A673 (cell line): ENCODE results near the genes CORO2B and ANP32A.

GRCh38 chr15:68578797-68579912 is at the start of gene CORO2B:
TSS of gene CORO2B (plus strand) at chr15:68578993.
- PRO-cap: bidirectional peak, plus-strand start at chr15:68579045, minus-strand start at chr15:68578925; bidirectional peak, plus-strand start at chr15:68579248, minus-strand start at chr15:68579134; unidirectional peak, minus-strand start at chr15:68579450

GRCh38 chr15:68602025-68602351 is 23.2 kb downstream of the CORO2B start:
- PRO-cap: no peak

- PRO-cap: no peak
Observed at GRCh38 chr15:68630275-68630724, 51.5 kb downstream of the CORO2B start.

DNA sequence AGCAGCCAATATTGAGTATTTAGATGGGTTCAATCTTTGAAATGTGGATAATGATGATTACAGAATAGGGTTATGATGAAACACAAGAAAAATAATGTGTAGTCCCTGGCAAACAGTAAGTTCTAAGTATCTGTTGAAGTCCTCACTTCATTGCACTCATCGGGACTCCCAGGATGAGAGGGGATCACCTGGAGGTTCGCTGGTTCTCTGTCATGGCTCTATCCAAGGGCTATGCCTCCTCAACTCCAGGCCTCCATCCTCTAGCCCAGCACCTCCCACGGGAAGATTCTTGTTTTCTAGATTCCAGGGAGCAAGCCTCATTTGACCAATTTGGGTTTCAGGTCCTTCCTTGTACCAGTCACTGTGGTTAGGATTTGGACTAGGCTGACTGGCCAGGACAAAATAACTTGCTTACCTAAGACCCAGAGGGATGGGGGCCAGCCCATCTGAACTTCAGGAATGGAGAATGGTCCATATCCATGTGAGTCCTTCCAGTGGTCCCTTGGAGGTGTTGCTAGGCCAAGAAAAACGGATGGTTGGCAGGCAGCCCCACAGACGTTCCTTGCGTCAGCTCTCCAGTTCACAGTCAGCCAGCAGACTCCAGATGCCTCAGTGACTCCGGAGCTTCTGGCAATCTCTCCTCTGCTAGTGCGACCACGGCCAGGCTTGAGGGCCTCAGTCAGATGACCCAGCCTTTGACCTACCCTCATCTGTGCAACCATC is 45.3 kb downstream of the ANP32A start:
- PRO-cap: no peak

DNA sequence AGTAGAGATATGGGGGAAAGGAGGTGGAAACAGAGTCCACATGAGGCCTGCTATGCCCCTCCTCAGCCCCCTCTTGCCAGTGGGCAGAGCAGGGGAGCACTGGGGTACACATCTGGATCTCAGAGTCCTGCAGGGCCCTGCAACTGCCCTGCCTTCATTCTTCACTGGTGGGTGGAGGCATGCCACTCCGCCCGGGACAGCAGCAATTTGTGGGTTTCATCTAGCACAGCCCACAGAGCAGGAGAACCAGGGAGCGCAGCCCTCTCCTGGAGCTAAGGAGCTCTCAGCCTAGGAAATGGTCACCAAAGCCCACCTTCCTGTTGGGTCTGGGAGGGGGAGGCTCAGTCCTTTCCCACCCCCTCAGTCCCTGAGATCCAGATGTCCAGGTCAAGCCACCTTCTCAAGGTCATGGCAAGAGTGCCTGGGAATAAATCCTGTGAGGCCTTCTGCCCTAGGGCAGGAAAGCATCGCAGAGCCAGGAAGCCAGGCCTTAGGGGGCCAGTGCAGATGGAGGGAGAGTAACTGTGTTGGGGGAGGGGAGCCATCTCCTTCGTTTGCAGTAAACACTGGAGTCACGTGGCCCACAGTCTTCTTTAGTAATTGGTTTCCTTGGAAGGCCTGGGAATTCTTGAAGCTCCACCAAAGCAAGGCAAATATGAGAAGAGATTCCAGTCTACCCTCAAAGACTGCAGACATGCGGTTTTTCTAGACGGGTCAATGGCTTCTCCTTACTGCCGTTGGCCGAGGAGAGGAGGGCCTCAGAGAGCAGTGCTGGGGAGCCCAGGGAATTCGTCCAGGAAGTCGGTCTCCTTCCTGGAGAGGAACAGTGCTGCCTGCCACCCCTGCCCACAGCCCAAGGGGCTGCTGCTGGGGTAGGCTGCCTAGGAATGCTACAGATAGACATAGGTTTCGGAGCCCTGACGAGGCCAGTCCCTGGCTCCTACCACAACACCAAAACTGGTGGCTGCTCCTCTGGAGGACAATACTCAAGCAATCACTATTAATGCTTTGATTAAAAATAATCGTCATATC is 30.8 kb downstream of the ANP32A start:
- PRO-cap: no peak

DNA sequence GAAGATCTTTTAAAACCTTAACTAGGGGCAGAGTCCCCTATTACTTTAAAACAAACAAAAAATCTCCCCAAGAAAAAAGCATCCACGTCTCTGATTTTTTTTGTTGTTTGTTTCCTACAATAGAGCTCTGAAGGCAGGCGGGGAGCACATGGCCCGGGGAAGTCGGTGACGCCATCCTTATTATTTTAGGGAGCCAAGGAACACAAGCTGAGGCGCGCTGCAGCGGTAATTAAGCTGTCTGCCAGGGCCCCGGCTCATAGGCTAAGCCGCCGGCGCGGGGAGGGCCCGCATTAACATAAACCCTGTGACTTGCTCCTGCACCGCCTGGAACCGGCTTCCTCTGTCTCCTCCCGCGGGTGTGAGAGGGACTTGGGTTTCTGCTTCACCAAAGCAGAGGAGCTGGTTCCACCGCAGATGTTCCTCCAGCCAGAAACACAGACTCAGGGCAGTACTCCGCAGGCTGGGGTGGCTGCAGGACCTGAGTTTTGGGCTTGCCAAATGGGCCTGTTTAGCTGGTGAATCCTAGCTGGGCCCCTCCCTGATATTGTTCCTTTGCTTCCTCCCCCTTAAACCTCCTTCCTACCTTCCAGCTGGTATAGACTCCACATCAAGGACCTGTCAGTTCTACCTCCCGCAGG is 25.4 kb downstream of the ANP32A start:
- PRO-cap: bidirectional peak, plus-strand start at position 325 of the sequence, minus-strand start at position 182 of the sequence

- PRO-cap: bidirectional peak, plus-strand start at chr15:68821090, minus-strand start at chr15:68820803
Observed at GRCh38 chr15:68820710-68820953, at the start of gene ANP32A. TSS of gene ANP32A (minus strand) at chr15:68820895.

- PRO-cap: bidirectional peak, plus-strand start at chr15:69067444, minus-strand start at chr15:69067381; bidirectional peak, plus-strand start at chr15:69067496, minus-strand start at chr15:69067502
Observed at GRCh38 chr15:69067268-69067617, 52.7 kb downstream of the NOX5 start.

DNA sequence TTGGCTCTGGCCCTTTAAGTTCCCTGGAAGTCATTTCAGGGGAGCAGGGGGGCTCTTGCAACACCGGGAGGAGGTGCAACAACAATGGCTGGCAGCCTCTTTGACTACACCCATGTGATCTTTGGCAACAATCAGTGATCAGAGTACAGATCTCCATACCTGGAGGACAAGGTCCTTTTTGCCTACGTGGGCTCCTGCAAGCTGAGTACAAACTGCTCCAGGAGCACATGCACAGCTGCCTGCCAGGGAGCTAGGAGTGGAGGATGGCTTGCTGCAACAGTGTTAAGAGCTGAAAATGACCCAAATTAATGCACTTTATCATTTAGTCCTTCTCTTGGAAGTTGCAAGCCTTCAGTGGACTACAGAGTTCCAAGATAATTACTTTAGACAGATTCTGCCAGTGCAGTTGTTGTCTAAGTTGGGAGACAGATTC is 64.0 kb downstream of the GLCE start:
- PRO-cap: no peak

DNA sequence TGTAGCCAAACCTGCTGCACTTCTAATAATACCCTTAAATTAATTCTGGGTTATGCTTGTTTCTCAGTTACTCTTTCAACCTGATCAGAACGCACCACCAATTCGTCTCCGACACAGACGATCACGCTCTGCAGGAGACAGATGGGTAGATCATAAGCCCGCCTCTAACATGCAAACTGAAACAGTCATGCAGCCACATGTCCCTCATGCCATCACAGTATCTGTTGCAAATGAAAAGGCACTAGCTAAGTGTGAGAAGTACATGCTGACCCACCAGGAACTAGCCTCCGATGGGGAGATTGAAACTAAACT is 7.9 kb upstream of the RPLP1 start:
- PRO-cap: no peak

GRCh38 chr15:69561221-69561555 is 108.6 kb downstream of the RPLP1 start:
- PRO-cap: no peak

GRCh38 chr15:69561556-69562535 is 109.2 kb downstream of the RPLP1 start:
- PRO-cap: no peak

GRCh38 chr15:69812735-69813261 is 284.9 kb downstream of the TLE3 start:
- PRO-cap: no peak

DNA sequence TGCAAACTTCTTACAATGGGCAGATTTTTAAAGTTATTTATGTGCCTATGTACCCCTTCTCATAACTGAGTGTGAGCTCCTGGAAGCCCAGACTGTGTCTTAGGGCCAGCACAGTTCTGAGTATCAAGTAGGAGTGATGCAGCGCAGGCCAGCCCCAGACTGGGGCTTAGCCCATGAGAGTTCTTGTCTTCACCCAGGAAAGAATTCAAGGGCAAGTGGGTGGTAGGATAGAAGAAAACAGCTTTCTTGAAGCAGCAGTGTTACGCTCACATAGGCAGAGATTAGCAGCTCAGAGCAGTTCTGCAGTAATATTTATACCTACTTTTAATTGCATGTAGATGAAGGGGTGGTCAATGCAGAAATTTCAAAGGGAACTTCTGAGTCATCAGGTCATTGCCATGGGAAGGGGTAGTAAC is 74.9 kb downstream of the TLE3 start:
- PRO-cap: no peak

DNA sequence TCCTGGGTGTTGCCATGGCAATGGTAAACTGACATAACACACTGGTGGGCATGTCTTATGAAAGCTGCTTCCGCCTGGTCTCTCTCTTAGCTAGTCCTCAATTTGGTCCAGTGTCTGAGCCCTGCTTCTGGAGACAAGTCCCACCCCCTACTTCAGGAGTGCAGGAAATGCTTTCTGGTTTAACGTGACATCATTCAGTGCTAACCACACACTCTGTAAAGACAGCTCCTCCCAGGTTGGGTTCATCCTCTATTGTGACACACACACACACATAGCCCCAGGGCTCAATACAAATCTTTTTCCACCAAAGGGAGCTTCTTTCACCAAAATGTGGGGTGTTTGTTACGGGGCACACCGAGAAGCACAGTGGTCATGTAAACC is 74.5 kb downstream of the TLE3 start:
- PRO-cap: no peak

- PRO-cap: no peak
Observed at GRCh38 chr15:70058355-70059147, 39.2 kb downstream of the TLE3 start.

- PRO-cap: no peak
Observed at GRCh38 chr15:70064732-70065534, 32.8 kb downstream of the TLE3 start.

- PRO-cap: no peak
Observed at GRCh38 chr15:70070276-70070904, 27.3 kb downstream of the TLE3 start.

GRCh38 chr15:70071330-70071670 is 26.4 kb downstream of the TLE3 start:
- PRO-cap: no peak

GRCh38 chr15:70078561-70079667 is 18.8 kb downstream of the TLE3 start:
- PRO-cap: no peak